ENCODE data around the gene STK35.

DNA sequence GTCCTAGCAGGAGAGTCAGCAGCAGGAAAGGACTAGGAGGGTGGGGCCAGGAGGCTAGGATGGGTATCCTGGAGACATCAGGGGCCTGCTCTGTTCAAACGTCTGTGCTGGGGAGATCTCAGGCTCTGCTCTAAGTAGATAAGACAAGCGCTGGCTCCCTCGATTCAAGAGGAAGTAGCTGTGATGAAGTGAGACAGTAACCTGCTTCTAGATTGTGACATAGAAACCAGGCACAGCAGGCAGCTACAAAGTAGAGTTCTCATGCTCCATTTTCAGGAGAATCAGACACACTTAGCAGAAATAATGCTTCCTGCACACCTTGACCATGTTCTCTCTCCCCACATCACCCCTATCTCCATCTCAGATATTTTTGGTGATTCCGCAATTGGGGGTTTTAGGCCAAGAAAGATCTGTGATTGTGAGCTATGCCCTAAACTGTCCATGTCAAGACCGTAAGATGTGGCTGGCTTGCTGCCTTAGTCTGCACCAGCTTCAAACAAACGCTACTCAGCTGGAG is 50.6 kb upstream of the SIRPG start:
- RRBS, result no CpG with 5 or more reads among the region's 6 CpGs

- RRBS, result 78% methylated on average over 4 of the region's 24 CpGs
These were observed 1.4 kb upstream of the SIRPA start for GRCh38 chr20:1893831-1894255.

GRCh38 chr20:1896814-1897529 is 1.8 kb downstream of the SIRPA start:
- RRBS, result no CpG with 5 or more reads among the region's 13 CpGs

DNA sequence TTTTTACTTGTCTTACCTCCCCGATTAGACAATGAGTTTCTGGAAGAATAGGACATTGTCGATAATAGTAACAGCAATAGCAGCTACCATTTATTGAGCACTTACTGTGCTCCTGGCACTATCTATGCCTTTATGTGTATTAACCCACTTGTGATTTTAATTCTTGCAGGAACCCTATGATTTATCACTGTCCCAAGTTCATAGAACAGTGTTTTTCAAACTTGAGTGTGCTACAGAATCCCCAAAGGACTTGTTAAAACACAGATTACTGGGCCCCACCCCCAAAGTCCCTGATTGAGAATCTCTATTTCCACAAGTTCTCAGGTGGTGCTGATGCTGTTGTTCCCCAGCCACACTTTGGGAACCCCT is 35.7 kb downstream of the SIRPA start:
- RRBS, result no CpG with 5 or more reads among the region's 2 CpGs

GRCh38 chr20:1943528-1944208 is 48.5 kb downstream of the SIRPA start:
- RRBS, result no CpG with 5 or more reads among the region's 7 CpGs

GRCh38 chr20:2101441-2102491 is at the start of gene STK35:
Gene STK35 (plus strand): TSS chr20:2101827.
- RRBS, result 2% methylated on average over 39 of the region's 92 CpGs

GRCh38 chr20:2302118-2302436 is 6.3 kb downstream of the TGM3 start:
- RRBS, result no CpG with 5 or more reads among the region's 3 CpGs

- RRBS, result 60% methylated on average over 2 of the region's 5 CpGs
These were observed 1.5 kb downstream of the CPXM1 start for GRCh38 chr20:2798901-2799269.

- RRBS, result 86% methylated on average over 13 of the region's 22 CpGs
These were observed 4.5 kb upstream of the CPXM1 start for GRCh38 chr20:2804888-2805266.

DNA sequence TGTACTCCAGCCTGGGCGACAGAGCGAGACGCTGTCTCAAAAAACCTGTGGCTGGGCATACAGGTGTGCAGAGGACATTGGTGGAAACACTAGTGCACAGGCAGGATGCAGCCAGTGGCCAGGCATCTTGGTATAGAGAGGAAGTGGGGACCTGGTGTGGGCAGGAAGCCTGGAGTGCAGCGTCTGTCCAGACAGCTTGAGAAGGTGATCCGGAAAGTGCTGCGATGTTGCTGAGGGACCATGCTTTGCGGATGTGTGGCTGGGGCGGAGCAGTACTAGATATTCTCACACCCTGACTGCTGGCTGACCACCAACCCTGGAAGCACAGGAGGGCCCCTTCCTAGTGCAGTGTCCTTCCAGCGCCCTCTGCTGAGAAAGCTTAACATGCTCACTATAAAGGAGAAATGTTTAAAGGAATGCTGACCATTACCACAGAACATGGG is 11.4 kb downstream of the VPS16 start:
- RRBS, result no CpG with 5 or more reads among the region's 9 CpGs

GRCh38 chr20:2875713-2876133 is 2.4 kb downstream of the PTPRA start:
- RRBS, result no CpG with 5 or more reads among the region's 5 CpGs

DNA sequence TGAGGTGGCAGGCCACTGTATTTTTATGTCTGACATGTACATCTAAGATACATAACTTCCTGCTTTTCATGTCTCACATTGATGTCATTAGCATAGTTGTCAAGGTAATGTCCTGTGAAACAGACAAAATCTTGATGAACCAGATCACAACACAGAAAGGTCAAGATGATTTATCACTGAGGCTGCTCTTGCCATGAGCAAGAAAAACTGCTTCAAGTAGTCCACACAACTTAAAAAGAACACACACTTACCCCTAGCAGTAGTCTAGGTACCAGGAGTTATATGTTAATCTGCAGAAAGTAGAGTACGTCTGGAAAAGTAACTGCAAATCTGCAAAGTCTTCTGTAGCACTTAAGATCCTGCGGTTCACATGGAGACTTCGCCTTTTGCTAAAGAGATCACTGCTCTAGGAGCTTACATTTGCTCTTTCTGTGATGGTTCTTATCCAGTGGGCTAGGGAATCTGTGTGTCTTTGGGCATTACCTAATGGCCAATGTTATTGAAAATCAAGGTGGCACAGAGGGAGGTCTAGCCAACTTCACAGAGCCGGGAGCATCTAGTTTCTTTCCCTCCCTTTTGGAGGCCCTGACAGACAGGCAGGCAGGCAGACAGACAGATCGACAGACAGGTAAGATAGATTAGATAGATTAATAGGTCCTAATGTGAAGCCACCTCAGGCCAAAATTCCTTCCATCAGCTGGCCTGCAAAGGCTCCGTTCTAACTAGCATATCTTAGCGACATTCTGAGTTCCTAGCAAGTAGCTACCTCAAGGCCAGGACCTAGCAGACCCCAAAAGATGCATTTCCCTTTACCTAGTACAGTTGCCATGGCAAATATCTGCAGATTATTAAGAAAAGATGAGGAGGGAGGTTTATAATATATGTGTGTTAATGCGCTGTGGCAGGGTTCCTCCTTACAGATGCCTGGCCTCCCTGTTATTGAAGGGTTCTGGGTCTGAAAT is 49.8 kb upstream of the GNRH2 start:
- RRBS, result no CpG with 5 or more reads among the region's 8 CpGs

DNA sequence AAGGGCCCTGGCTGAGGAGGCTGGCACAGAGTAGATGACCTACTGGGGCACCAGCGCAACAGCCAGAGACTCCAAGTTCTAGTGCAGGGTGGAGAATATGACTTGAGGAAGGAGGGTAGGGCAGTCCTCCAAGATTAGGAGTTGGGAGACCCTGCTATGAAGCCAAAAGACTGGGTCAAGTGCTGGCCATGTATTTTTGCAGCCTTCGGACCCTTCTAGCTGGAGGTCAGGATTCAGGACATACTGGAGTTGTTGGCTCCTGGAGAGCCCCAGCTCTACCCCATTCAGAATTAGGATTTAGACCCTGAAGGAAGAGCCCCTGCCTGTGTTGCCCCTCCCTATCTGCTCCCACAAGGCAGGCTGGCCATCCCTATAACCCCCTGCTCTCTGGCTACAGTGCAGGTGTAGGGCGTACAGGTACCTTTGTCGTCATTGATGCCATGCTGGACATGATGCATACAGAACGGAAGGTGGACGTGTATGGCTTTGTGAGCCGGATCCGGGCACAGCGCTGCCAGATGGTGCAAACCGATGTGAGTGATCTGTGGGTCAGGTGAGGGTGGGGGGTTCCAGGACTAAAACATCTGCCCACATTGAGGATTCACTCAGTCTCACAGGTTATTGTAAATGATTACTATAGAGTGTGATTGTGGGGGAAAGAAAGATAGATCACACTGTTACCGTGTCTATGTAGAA is 21.0 kb upstream of the GNRH2 start:
- RRBS, result no CpG with 5 or more reads among the region's 11 CpGs

DNA sequence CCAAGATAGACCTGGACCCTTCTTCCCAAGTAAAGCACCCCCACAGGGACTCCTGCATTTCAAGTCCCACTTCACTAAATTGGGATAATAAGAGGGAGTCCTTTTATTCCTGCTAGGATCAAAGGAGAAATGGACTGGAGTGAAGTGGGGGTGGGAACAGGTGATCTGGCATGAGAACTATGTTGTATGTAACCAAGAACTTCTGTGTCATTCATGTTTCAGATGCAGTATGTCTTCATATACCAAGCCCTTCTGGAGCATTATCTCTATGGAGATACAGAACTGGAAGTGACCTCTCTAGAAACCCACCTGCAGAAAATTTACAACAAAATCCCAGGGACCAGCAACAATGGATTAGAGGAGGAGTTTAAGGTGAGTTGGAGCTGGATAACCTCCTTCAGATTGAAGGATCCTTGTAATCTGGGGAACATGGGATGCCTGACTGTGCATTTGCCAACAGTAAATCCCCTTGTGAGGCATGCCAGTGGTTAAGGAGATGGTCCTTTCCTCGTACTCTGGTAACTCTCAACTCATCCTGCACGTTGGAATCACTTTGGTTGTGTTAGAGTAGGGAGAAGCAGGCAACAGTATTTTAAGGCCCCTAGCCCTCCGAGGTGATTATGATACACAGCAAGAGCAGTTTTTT is 19.0 kb upstream of the GNRH2 start:
- RRBS, result no CpG with 5 or more reads among the region's 3 CpGs

- RRBS, result no CpG with 5 or more reads among the region's 10 CpGs
These were observed 10.8 kb upstream of the GNRH2 start for GRCh38 chr20:3032601-3033101.

- RRBS, result 4% methylated on average over 6 of the region's 39 CpGs
These were observed 993 bp downstream of the MRPS26 start for GRCh38 chr20:3046683-3047406.

DNA sequence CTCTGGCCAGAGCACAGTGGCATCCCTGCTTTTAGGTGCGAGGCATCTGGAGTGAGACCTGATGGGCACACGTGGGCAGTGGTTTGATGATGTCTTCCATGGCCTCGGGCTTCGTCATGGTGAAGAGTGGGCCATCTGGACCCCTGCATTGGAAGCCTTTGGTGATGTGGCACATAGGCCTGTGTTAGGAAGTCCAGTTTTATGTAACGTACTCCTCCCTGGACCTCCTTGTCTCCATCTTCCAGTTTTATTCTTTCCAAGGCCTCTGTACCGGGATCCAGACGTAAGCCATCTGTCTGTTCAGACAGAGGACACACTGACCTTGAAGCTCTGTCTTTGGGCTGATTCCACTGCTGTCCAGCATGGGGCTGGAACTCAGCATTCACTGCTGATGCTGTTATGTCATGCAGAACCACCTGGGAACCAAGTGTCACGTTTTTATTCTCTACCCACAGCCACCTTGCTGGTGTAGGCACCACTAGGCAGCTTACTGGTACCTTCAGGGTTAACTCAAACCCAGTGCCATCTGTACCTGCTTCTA is 3.7 kb downstream of the MRPS26 start:
- RRBS, result no CpG with 5 or more reads among the region's 8 CpGs

GRCh38 chr20:3166734-3167157 is 6.6 kb downstream of the LZTS3 start:
- RRBS, result no CpG with 5 or more reads among the region's 21 CpGs

GRCh38 chr20:3168091-3169076 is 5.0 kb downstream of the LZTS3 start:
- RRBS, result 86% methylated on average over 14 of the region's 40 CpGs

- RRBS, result no CpG with 5 or more reads among the region's 7 CpGs
These were observed 1.4 kb upstream of the LZTS3 start for GRCh38 chr20:3174649-3175344.